Cardiac fibroblast (primary cell): ENCODE results near the genes GDAP2, SPAG17 and HAO2.

DNA sequence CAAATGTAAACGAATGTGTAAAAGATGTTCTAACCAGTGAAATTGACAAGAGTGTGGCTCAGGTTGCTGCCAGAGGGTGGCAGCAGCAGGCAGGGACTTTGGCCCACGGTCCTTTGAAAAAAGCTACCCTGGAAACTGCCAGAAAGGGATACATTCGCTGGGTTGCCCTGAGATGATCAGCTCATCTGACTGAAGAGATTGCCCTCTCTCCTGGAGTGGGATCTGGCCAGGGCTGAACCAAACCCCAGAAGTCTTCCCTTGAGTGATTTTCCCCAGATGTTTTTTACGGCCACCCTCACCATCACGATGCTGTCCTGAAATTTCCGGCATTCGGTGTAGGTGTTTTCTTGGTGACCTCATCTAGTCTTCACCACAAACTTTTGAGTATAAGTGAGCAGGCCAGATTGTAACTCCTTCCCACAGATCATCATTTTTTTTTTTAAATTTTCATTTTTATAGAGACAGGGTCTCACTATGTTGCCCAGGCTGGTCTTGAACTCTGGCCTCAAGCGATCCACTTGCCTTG is 16.8 kb upstream of the CD2 start:
- RRBS, result no CpG with 5 or more reads among the region's 8 CpGs

DNA sequence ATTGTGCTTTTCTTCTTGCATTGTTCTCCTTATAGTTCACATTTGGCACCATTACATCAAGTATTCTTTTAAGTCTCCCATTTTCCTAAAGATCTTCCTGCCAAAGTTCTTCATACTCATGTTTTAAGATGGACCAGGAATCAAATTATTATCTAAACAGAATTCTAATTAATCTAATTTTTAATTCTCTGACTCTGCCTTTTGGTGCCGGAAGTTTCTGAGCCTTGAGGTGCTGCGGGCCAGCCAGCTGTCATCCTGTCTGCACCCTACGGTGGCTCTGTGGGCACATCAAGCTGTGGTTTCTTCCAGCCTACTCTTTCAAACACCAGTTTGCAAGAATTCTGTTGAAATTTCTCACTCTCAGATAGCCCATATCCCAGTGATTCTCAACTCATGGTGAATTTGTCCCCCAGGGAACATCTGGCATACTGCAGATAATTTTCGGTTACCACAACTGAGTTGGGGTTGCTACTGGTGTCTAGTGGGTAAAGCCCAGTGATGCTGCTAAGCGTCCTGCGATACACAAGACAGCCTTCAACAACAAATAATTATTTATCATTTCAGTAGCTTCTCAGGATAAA is 62.2 kb downstream of the CD2 start:
- RRBS, result no CpG with 5 or more reads among the region's 6 CpGs

- RRBS, result no CpG with 5 or more reads among the region's 5 CpGs
Observed at GRCh38 chr1:116909042-116909381, 704 bp upstream of the PTGFRN start.

DNA sequence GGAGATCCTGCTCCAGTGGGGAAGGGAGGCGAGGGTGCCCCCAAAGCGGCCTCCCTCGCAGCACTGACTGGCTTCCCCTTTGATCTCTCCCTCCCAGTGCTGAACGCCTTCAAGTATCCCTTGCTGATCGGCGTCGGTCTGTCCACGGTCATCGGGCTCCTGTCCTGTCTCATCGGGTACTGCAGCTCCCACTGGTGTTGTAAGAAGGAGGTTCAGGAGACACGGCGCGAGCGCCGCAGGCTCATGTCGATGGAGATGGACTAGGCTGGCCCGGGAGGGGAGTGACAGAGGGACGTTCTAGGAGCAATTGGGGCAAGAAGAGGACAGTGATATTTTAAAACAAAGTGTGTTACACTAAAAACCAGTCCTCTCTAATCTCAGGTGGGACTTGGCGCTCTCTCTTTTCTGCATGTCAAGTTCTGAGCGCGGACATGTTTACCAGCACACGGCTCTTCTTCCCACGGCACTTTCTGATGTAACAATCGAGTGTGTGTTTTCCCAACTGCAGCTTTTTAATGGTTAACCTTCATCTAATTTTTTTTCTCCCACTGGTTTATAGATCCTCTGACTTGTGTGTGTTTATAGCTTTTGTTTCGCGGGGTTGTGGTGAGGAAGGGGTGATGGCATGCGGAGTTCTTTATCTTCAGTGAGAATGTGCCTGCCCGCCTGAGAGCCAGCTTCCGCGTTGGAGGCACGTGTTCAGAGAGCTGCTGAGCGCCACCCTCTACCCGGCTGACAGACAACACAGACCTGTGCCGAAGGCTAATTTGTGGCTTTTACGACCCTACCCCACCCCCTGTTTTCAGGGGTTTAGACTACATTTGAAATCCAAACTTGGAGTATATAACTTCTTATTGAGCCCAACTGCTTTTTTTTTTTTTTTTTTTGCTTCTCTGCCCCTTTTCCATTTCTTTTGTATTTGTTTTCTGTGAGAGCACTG is 14.6 kb upstream of the CD101 start:
- RRBS, result no CpG with 5 or more reads among the region's 35 CpGs

DNA sequence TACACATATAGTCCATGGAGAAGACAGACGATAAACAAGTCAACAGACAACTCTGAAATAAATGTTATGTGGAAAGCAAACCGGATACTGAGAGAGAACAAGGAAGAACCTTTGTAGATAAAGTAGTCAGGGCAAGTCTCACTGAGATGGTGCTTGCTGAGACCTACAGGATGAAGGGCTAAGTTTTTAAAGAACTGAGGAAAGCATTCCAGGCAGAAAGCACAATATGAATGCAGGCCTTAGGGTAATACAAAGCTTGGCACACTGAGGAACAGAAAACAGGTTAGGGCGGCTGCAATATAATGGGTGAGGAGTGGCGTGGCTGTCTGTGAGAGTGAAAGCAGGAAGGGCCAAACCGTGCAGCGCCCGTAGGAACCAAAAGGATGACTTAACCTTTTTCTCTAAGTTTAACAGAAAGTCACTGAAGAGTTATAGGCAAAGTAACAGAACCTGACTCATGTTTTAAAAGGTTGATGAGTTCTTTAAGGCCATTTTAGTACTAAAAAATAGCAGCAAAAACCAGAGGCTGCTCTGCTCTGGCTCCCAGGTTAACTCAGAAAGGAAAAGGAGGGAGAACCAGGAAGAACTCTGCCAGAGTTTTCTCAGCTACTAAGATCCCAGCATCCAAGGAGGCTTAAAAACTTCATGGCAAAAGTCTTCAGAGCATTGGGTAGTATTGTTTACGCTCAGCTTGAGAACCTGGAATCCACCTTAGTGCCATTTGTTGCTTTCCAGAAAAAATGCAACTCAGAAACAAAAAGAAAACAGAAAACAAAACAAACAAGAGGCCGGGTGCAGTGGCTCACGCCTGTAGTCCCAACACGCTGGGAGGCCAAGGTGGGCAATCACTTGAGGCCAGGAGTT is 8.6 kb upstream of the TTF2 start:
- RRBS, result no CpG with 5 or more reads among the region's 11 CpGs

- RRBS, result no CpG with 5 or more reads among the region's 6 CpGs
Observed at GRCh38 chr1:117088705-117089219, 28.6 kb downstream of the TTF2 start.

- RRBS, result no CpG with 5 or more reads among the region's 9 CpGs
Observed at GRCh38 chr1:117093833-117094827, 27.4 kb downstream of the TRIM45 start.

- RRBS, result no CpG with 5 or more reads among the region's 10 CpGs
Observed at GRCh38 chr1:117367672-117367875, 325 bp downstream of the MAN1A2 start.

DNA sequence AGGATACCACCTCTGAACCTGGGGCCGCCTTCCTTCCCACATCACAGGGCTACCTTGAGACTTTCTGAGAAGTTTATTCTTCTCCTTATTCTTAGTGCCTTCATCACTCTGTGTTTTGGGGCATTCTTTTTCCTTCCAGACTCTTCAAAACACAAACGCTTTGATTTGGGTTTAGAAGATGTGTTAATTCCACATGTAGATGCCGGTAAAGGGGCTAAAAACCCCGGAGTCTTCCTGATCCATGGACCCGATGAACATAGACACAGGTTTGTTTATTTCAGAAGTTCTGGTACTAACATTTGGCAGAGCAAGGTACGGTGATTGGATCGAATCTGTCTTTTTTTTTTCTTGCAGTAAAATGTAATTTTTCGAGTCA is 959 bp downstream of the MAN1A2 start:
- RRBS, result no CpG with 5 or more reads among the region's 8 CpGs

- RRBS, result no CpG with 5 or more reads among the region's 3 CpGs
Observed at GRCh38 chr1:117544836-117545169, 61.0 kb upstream of the TENT5C start.

- RRBS, result no CpG with 5 or more reads among the region's 39 CpGs
Observed at GRCh38 chr1:117605030-117605872, 597 bp upstream of the TENT5C start.

DNA sequence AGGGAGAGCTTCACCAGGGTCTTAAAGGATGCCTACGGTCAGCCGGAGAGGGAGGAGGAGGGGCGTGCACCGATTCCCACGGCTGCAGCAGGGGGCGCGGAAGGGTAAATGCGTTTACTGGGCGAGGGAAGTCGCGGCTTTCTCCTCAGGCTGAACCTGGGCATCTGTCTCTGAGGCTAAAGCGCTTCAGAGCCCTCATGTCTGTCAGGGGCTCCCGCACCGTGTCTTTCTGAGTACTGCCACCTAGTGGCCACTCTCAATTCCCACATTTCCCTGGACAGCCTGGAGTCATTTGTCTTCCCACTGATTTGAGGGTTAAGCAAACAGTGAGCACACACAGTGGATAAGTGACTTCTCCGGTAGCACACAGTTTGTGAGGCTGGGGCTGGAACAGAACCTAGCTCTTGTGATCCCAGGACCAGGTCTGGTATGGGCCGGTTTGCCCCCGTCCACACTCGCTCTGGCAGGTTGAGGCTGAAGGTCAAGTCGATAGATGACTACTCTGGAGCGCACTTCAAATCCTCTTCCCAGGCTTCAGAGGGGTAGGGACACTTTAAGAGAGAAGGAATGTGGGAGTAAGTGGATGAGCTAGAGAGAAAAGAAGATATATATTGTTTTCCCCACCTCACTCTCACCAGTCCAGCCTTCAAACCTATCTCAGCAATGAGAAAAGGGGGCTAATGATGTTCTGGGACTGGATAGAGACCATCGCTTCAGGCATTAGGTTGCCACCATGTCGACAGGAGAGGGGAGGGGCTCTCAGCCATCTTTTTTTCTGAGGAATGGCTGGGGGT is 153.1 kb downstream of the TENT5C start:
- RRBS, result 6% methylated on average over 2 of the region's 22 CpGs

GRCh38 chr1:117841108-117841657 is 88.2 kb downstream of the GDAP2 start:
- RRBS, result no CpG with 5 or more reads among the region's 3 CpGs

DNA sequence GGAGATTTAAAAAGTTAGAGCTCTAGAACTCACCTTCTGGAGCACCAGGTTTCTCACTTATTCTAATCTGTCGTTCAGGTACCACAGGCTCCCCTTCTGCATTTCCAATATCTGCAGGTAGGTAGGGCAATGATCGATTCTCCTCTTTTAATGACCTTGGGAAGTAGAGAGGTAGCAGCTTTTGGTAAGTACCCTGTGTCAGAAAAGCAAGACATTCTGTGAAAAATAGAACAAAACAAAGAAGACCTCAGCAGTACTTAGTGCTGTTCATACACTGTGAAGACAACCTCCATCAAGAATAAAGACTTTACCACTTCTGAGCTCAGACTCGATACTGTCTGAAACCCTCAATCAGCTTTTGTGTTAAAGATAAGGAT is 30.4 kb downstream of the GDAP2 start:
- RRBS, result no CpG with 5 or more reads among the region's 3 CpGs

DNA sequence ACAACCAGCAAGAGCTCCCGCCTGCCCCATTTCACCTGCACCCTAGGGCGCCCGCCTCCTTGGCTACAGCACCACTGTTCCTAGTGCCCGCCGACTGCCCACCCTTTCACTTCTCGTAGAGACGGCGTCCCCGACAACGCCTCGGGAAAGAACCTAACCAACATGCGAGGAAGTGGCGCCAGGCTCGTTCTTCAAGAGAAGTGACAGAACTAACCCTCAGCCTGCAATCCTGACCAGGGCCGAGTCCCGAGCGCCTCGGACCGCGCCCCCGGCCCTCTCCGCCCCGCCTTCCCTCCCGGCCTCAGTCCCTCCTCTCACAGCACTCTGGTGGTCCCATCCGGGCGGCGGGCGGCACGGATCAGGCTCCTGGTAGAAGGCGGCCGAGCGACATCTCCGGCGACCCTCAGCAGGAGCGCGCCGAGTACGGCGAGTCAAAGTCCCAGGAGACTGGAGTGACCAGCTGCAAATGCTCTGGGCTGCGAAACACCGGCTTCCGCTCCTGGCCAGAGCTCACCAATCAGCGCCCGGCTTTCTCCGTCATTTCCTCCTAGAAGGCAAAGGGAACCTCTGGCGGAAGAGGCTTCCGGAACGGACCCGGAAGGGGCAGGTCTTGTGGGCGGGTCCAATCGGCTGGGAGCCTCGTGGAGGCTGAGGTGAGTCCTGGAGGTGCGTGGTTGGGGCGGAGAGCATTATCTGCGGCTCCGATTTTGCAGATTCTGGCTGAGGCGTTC is at the start of gene GDAP2:
Gene GDAP2, minus strand, starts transcription at position 492 of the 731 bp plus-strand sequence.
- RRBS, result under 1% methylated on average over 23 of the region's 57 CpGs

DNA sequence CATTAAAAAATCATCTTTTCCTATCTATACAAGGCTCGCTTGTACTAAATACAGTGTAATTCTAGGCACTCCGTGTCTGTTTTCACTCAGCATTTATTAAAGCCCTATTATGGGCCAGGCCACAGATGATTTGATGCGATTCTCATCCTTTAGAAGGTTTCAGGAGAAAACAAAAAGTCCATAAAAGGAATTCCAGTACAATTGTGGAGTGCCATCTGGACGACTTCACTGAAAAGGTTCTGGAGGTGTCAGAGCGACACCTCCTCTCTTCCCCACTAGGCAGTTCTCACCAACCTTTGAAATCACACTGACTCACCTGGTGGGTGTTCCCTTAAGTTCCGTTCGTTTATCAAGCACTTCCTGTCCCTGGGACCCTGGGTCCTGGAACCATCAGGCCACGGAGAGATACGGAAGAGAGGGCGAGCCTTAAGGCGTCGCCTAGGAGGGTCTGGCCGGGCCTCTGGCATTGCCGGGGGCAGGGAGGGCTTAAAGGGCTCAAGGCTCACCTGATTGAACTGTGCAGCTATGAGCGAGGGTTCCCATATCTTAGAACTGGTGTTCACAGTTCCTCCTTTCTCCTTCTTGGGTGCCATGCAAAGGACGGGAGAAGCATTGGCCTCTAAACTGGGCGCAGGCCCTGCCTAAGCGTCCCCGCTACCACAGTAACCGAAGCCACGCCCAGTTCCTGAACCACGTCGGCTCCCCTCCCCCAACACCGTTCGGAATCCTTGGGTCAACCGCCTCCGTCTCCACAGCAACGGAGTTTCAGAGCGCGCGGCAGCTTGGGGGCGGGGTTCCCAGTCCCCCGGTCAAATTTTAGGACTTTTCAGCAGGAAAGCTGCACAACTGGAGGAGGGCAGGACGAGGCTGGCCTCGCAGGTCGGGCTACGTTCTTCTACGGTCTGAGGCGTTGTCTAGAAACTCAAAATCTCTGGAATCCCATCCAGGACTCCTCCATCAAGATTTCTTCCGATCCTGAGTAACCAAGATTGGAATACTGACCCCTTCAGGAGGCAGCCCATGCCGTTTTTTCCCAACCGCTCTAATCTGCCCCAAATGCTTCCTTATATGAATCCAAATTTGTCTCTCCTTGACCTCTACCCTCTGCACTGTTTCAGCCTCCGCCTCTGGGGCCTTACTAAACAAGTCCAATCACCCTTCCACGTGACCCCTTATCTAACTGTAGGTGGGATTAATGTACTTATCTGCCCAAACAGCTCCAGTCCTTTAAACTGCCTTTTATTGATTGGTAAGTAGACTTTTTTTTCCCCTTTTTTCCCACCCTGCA is at the start of gene SPAG17:
Gene SPAG17, minus strand, starts transcription at position 664 of the 1,288 bp plus-strand sequence.
- RRBS, result no CpG with 5 or more reads among the region's 44 CpGs

- RRBS, result no CpG with 5 or more reads among the region's 6 CpGs
Observed at GRCh38 chr1:118843004-118843298, 145.2 kb downstream of the TBX15 start.

GRCh38 chr1:119000241-119001073 is 12.3 kb upstream of the TBX15 start:
- RRBS, result 4% methylated on average over 28 of the region's 45 CpGs

DNA sequence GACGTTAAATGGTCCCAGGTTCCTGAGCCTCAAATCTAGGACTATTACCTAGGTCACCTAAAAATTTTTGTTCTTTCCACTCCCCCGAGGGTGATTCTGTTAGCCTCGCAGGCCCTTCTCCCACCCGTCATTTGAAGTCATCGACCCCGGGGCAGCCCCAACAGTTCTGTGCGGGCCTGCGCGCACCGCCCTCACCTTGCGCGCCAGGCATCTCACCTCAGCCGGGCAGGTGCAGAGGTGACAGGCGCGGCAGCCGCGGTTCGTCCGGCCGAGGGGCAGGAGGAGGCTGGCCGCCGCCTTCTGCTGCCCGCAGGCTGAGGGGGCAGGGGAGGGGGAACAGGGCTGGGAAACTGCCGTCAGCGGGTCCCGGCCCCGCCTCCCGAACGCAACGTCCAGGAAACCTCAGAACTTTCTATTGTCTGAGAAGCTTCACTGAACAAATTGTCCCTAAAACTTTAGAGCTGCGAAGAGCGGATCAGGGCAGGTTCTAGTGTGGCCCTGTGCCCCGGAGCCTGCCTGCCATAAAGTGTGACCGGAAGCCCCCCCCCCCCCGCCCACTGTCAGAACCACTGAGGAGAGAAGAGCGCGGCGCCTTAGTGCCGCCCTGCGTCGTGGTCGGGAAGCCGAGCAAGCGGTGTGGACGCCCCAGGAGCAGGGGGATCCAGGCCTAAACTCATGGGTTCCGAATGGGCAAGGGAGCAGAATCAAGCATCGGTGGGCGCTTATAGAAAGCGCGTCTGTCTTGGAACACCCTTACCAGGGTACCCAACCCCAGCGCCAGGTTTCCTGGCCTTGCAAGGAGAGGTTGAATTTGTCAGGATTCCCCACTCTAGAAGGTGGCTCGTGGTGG is 13.2 kb upstream of the TBX15 start:
- RRBS, result 4% methylated on average over 13 of the region's 52 CpGs

- RRBS, result no CpG with 5 or more reads among the region's 2 CpGs
Observed at GRCh38 chr1:119368638-119368915, at the start of gene HAO2. Gene HAO2 (plus strand): TSS chr1:119368785.